Keratinocyte (primary cell): ENCODE measurements around the gene OR13J1.

DNA sequence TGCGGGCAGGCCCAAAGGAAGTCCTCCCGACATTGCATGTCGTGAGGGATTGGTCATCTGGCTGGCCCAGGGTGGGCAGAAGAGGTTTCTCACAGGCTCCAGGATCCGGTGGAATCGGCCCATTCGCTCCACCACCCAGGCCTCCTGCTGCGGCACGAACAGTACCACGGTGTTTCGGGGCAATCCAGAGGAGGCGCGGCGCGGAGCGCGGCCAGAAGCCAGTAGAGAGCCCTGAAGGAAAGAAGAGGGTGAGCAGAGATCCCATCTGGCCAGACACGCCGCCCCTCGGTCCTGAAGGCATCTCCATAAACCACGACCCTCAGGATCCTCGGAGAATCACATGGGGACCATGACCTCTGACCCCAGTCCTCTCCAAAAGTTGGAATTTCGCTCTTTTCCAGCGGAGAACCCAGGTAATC lies 329 bp downstream of the STOML2 start:
CAGE:
- cytosol, long polyA minus RNA, result no peak
- cytosol, long polyA plus RNA, result no peak
- long polyA plus RNA, result no peak
- nucleus, long polyA minus RNA, result no peak
- nucleus, long polyA plus RNA, result no peak

DNA sequence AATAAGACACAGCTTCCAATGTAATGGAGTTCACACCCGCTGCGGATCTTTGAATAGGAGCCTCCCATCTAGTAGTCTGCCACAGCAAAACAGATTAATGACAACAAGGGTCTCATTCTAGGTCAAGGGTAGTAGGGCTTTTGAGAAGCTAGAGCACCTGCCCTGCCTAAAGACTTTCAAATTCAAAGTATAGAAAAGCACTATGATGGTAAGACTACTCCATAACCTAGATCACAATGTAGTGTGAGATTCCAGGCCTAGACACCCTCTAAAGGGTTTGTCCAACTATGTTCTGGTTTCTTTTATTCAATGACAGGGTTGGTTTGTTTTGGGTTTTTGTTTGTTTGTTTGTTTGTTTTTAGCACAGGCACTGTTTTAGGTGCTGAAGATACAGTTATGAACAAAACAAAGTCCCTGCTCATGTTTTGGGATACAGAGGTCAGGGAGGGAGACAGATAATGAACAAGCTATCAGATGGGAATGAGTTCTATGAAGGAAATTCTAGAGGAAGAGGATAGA lies 145.3 kb upstream of the RUSC2 start:
CAGE:
- cytosol, long polyA minus RNA, result no peak
- cytosol, long polyA plus RNA, result no peak
- long polyA plus RNA, result no peak
- nucleus, long polyA minus RNA, result no peak
- nucleus, long polyA plus RNA, result no peak

DNA sequence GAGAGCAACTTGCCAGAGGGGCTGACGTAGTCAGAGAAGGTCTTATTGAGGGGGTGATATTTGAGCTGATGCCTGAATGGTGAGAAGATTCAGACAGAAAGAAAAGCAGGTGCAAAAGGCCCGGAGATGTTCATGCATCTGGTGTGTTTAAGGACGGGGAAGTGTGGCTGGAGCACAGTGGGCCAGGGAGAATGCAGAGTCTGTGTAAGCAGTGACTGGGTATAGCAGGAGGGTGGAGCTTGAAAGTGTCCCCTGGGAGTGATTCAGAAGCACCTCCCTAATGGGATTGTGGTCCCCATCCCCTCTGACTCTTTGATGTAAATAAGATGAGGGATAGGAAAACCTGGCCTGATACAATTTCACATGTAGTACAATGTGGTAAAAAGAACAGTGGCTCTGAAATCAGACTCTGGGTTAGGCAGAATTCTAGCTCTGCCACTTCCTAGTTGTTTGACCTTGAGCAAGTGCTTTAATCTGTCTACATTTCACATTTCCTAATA lies 10.1 kb downstream of the FAM166B start:
CAGE:
- cytosol, long polyA minus RNA, result no peak
- cytosol, long polyA plus RNA, result no peak
- long polyA plus RNA, result no peak
- nucleus, long polyA minus RNA, result no peak
- nucleus, long polyA plus RNA, result no peak

DNA sequence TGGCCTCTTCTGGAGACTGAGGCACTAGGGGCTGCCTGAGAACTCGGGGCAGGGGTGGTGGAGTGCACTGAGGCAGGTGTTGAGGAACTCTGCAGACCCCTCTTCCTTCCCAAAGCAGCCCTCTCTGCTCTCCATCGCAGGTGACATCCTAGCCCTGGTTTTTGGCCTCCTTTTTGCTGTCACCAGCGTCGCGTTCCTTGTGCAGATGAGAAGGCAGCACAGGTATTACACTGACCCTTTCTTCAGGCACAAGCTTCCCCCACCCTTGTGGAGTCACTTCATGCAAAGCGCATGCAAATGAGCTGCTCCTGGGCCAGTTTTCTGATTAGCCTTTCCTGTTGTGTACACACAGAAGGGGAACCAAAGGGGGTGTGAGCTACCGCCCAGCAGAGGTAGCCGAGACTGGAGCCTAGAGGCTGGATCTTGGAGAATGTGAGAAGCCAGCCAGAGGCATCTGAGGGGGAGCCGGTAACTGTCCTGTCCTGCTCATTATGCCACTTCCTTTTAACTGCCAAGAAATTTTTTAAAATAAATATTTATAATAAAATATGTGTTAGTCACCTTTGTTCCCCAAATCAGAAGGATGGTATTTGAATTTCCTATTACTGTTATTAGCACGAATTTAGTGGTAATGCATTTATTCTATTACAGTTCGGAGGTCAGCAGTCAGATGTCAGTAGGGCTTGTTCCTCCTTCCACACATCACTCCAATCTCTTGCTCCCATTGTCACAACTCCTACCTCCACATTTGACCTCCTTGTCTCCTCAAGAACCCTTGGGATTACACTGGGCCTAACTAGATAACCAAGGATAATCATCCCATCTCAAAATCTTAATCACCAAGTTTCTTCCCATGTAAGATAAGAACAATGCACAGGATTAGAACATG lies 7.1 kb downstream of the CA9 start:
CAGE:
- cytosol, long polyA minus RNA, result no peak
- cytosol, long polyA plus RNA, result no peak
- long polyA plus RNA, result no peak
- nucleus, long polyA minus RNA, result no peak
- nucleus, long polyA plus RNA, result no peak

GRCh38 chr9:35684219-35685209 lies 5.2 kb downstream of the TPM2 start:
CAGE:
- cytosol, long polyA minus RNA, result no peak
- cytosol, long polyA plus RNA, result no peak
- long polyA plus RNA, result no peak
- nucleus, long polyA minus RNA, result no peak
- nucleus, long polyA plus RNA, result no peak

GRCh38 chr9:35685214-35686054 lies 4.3 kb downstream of the TPM2 start:
CAGE:
- cytosol, long polyA minus RNA, result no peak
- cytosol, long polyA plus RNA, result no peak
- long polyA plus RNA, result no peak
- nucleus, long polyA minus RNA, result no peak
- nucleus, long polyA plus RNA, result no peak

CAGE:
- cytosol, long polyA minus RNA, result no peak
- cytosol, long polyA plus RNA, result no peak
- long polyA plus RNA, result no peak
- nucleus, long polyA minus RNA, result no peak
- nucleus, long polyA plus RNA, result no peak
Measured at GRCh38 chr9:35729599-35730104, 2.3 kb downstream of the TLN1 start.

DNA sequence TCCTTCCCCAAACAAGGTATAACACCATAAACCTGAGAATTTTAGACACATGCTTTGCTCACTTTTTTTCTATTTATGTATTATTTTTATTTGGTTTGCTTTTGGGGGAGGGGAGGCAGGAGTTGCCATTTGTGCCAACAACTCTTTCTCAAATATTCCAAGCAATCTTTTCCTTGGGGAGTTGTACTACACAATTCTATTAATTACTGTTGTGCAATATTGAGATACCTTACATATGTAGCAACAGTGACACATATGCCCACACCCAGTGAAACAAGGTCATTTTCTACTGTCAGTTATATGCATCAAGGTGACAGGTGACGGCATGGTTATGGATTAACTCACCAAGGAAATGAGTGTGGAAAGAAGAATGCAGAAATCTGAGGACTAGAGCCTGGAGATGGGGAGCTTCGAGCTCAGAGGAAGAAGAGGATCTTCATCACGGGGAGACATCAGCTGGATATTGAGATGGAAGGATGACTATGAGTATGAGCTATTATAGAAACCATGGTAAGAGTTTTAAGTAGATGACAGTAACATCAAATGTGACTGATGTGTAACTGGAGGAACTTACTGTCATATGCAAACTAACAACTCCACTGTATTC lies 17.9 kb upstream of the MSMP start:
CAGE:
- cytosol, long polyA minus RNA, result no peak
- cytosol, long polyA plus RNA, result no peak
- long polyA plus RNA, result no peak
- nucleus, long polyA minus RNA, result no peak
- nucleus, long polyA plus RNA, result no peak

GRCh38 chr9:35848046-35848727 lies 19.2 kb downstream of the TMEM8B start:
CAGE:
- cytosol, long polyA minus RNA, result no peak
- cytosol, long polyA plus RNA, result no peak
- long polyA plus RNA, result no peak
- nucleus, long polyA minus RNA, result no peak
- nucleus, long polyA plus RNA, result no peak

DNA sequence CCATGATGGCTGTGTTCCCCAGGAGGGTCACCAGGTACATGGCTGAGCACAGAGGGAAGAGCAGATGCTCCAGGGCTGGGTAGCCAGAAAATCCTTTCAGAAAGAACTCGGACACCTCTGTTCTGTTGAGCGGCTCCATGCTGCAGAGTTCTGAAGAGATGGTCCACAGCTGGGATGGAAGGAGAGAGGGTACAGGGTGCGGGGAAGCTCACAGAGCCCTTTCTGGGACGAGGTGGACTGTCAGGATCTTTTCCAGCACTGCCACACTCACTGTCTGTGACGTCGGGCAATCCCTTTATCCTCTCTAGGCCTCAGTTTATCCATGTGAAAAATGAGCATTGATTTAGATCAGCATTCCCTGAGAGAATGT lies at the start of gene OR13J1:
OR13J1 (minus strand) TSS at position 139 of the 370 bp plus-strand sequence.
CAGE:
- cytosol, long polyA minus RNA, result no peak
- cytosol, long polyA plus RNA, result no peak
- long polyA plus RNA, result no peak
- nucleus, long polyA minus RNA, result no peak
- nucleus, long polyA plus RNA, result no peak

CAGE:
- cytosol, long polyA minus RNA, result no peak
- cytosol, long polyA plus RNA, result no peak
- long polyA plus RNA, result no peak
- nucleus, long polyA minus RNA, result no peak
- nucleus, long polyA plus RNA, result no peak
Measured at GRCh38 chr9:35905191-35905715, 749 bp upstream of the HRCT1 start.

CAGE:
- cytosol, long polyA minus RNA, result no peak
- cytosol, long polyA plus RNA, result no peak
- long polyA plus RNA, result no peak
- nucleus, long polyA minus RNA, result no peak
- nucleus, long polyA plus RNA, result no peak
Measured at GRCh38 chr9:35911501-35912205, 2.4 kb downstream of the SPAAR start.

GRCh38 chr9:36144868-36145408 lies 8.4 kb downstream of the GLIPR2 start:
CAGE:
- cytosol, long polyA minus RNA, result no peak
- cytosol, long polyA plus RNA, result no peak
- long polyA plus RNA, result no peak
- nucleus, long polyA minus RNA, result no peak
- nucleus, long polyA plus RNA, result no peak

GRCh38 chr9:36145522-36145989 lies 9.0 kb downstream of the GLIPR2 start:
CAGE:
- cytosol, long polyA minus RNA, result no peak
- cytosol, long polyA plus RNA, result no peak
- long polyA plus RNA, result no peak
- nucleus, long polyA minus RNA, result no peak
- nucleus, long polyA plus RNA, result no peak

CAGE:
- cytosol, long polyA minus RNA, result no peak
- cytosol, long polyA plus RNA, result no peak
- long polyA plus RNA, result no peak
- nucleus, long polyA minus RNA, result no peak
- nucleus, long polyA plus RNA, result no peak
Measured at GRCh38 chr9:36191642-36192089, 945 bp downstream of the CLTA start.

CAGE:
- cytosol, long polyA minus RNA, result no peak
- cytosol, long polyA plus RNA, result no peak
- long polyA plus RNA, result no peak
- nucleus, long polyA minus RNA, result no peak
- nucleus, long polyA plus RNA, result no peak
Measured at GRCh38 chr9:36192209-36192478, 1.4 kb downstream of the CLTA start.

CAGE:
- cytosol, long polyA minus RNA, result no peak
- cytosol, long polyA plus RNA, result no peak
- long polyA plus RNA, result no peak
- nucleus, long polyA minus RNA, result no peak
- nucleus, long polyA plus RNA, result no peak
Measured at GRCh38 chr9:36275023-36275590, 16.9 kb upstream of the GNE start.

DNA sequence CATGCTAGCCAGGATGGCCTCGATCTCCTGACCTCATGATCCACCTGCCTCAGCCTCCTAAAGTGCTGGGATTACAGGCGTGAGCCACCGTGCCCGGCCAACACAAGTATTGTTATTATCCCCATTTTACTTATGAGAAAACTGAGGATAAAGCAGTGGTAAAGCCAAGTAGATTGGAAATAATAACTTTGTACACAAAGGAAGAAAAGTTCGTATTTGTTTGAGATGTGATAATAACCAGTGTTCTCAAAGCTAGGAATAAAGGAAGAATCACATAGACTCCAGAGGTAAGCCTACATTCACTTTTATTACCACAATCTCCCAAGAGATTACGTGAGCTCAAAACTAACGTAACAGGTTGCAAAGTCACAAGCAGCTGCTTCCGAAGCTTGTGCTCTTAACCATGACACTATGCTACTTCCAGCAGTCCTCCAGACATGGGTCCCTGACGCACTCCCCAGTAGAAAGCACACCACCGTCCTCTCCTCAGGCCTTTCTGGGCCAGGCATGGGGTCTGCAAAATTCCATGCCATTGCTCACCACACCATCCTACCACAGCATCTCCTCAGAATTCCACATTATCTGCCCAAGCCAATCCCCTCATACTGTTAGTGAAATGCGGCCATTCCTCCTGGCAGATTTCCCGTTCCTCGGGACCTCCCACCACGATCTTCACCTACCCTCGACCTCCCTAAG lies 84.7 kb downstream of the PAX5 start:
CAGE:
- cytosol, long polyA minus RNA, result no peak
- cytosol, long polyA plus RNA, result no peak
- long polyA plus RNA, result no peak
- nucleus, long polyA minus RNA, result no peak
- nucleus, long polyA plus RNA, result no peak

DNA sequence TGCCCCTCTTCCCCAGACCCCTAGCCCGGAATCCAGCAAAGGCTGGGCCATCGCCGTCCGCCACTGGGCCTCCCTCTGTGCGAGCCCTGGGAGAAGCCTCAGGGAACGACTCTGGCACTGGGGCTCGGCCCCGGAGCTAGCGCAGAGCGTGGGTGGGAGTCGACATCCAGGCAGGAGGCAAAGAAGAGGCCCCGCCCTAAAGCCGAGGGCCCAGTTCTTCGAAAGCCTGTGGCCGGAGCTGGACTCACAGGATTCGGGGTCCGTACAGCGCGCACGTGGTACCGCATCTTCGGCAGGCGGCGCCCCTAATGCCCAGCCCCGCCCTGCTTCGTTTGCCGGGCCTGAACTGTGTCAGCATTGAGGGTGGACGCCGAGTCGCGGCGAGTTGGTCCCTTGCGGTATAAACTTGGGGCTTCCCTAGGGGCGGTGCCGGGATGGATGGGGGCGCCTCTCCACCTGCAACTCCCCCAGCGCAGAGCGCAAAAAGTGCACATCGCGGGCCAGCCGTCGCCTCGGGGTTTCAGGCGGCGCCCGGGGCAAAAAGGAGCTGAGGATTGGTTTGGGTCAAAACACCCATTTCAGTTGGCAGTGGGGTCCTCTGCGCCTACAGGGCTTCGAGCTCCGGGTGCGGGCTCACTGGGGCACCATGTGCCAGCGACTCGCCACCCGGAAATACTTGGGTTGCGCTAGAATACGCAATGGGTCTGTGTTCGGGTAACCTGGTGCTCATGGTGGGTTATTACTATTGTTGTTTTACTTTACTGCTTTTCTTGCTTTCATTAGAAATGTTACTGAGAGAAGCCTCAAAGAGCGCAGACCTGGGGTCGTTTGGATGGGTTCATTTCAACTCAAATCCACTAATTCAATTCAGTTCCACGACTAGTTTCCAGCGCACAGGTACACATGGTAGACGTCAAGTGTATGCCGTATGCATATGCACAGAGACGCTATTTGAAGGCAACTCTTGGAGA lies 3.8 kb upstream of the PAX5 start:
CAGE:
- cytosol, long polyA minus RNA, result no peak
- cytosol, long polyA plus RNA, result no peak
- long polyA plus RNA, result no peak
- nucleus, long polyA minus RNA, result no peak
- nucleus, long polyA plus RNA, result no peak

GRCh38 chr9:37047401-37047674 lies 13.3 kb upstream of the PAX5 start:
CAGE:
- cytosol, long polyA minus RNA, result no peak
- cytosol, long polyA plus RNA, result no peak
- long polyA plus RNA, result no peak
- nucleus, long polyA minus RNA, result no peak
- nucleus, long polyA plus RNA, result no peak